Neural progenitor cell (in vitro differentiated cells): Measurements from ENCODE around the genes GPN3 and PHETA1.

- RAMPAGE, long total RNA = no peak
These were observed 33.0 kb upstream of the IFT81 start for GRCh38 chr12:110090823-110091866.

DNA sequence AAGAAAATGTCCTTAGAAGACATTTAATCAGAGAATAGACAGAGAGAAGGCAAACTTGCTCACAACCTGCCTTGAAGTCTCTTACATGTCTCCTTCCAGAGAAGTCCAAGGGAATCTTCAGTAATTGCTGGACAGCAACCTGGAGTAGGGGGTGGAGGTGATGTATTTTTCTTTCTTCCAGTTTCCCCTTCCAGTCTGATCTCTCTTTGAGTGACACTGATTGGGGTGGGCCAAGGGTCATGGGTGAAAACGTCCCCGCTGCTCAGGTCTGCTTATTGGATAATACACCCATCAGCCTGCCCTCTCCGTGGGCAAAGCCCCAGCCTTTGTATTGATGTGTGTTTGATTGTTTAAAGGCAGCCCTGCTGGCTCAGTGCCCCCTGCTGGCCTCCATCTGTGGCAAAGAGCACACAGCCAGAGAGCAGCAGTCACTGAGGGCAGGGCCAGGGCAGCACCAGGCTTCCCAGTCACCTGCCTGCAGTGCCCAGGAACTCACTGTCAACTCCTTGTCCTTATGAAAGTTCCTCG lies 35.7 kb upstream of the ATP2A2 start:
- RAMPAGE, long total RNA = no peak

DNA sequence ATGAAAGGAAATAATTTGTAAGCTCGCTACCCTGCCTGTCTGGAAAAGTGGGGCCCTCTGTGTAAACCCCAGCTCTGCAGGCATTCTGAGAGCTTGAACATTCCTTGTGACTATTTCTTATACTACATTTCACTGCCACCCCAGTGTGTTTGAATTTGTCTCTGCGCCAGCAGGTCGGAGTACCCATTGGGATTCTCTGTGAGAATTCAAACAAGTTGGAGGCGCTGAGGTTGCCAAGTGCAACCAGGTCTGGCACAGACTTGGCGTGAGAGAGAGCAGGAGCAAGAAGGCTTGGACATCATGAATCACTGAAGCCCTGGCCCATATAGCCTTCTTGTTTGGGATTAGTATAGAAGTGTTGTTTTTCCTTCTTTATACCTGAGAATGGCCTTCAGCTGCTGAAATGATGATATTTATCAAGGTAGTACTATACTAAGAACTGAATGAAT lies 33.0 kb upstream of the ATP2A2 start:
- RAMPAGE, long total RNA = no peak

DNA sequence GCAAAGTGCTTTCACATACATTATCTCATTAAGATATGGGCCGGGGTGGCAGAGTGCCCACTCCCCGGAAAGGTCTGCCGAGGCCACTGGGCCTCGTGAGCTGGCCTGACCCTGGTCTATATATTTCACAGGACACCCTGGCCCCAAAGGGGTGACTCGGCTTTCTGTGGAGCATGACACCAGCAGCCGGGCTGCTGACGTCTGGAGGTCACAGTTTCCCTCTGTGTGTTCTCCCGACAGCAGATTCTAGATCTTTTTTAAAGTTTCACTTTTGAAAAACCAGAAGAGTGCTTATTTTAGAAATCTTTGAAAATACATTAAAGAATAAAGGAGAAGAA lies 27.8 kb upstream of the ATP2A2 start:
- RAMPAGE, long total RNA = no peak

- RAMPAGE, long total RNA = no peak
These were observed 59.6 kb downstream of the ATP2A2 start for GRCh38 chr12:110340605-110341120.

- RAMPAGE, long total RNA = no peak
These were observed 54.0 kb downstream of the ANAPC7 start for GRCh38 chr12:110349210-110350199.

- RAMPAGE, long total RNA = no peak
These were observed 48.5 kb downstream of the ANAPC7 start for GRCh38 chr12:110355126-110355378.

GRCh38 chr12:110467850-110469034 lies at the start of gene GPN3:
GPN3 (minus strand) TSS chr12:110468257.
- RAMPAGE, long total RNA = start-site peak on the minus strand at chr12:110468228-110468250, 25 and 64 reads in 2 replicates

DNA sequence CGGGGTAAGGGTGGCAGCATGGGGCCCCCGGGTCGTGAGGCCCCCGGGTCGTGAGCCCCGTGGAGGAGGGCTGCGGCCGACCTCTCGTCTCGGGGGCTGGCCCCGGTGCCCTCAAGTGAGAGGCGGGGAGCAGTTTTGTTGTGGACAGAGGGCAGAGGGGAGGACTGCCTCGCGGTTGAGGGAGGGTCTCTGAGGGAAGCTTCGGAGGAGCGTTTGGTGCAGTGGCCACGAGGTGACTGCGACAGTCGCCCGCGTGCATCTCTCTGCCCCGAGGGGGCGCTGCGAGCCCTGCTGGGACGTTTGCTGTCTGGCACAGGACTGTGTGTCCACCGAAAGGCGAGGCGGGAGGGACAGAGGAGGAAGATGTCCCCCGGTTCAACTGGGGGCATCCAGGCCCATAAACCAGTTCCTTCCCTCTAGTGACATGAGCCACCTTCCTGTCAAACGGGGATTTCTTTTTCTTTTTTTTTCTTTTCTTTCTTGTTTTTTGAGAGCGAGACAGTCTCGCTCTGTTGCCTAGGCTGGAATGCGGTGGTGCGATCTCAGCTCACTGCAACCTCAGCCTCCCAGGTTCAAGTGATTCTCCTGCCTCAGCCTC lies 489 bp downstream of the FAM216A start:
- RAMPAGE, long total RNA = no peak

DNA sequence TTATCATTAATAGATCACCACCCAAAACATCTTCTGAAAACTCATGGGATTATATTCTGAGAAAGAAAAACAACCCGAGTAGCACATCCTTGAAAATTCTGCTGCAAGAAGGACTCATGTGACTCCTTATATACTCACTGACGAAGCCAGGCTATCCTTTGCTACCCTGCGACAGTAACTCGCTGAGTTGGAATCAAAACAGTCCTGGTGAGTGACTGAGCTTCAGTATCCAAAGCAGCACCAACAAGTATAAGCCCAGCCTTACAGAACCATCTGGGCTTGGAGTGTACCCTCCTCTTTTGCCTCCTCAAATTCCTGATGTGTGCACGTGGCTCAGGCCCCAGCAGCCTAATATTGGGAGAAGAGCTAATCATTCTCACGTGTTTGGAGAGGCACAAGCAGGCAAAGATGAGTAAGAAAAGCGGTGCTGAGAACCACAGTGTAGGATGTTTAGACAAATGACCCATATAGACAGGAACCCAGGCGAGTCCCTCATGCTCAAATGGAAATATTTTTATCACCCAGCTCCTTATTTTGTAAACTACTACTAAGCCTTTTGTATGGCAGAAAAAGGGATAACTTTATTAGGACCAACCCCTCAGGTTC lies 34.4 kb downstream of the PPTC7 start:
- RAMPAGE, long total RNA = no peak

DNA sequence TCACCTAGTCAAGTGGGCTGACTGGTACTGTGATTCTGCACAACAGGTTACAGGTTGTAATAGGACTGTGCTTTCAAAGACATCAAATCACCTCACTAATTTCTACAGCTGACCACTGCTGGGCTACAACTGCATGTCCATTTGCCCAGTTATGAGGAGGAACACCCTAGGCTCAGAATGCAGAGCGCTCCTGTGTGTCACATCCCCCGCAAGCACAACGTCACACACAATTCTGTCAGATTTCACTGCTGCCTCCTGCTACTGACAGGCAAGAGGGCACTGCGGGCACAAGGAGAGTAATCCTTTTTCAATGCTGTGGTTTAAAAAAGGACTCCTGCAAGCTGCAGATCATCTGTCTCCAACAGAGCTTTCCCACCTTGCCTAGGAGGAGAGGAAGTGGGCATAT lies 4.2 kb downstream of the PPP1CC start:
- RAMPAGE, long total RNA = no peak

GRCh38 chr12:111368866-111369332 lies at the start of gene PHETA1:
PHETA1 (minus strand) TSS chr12:111369095.
- RAMPAGE, long total RNA = no peak

DNA sequence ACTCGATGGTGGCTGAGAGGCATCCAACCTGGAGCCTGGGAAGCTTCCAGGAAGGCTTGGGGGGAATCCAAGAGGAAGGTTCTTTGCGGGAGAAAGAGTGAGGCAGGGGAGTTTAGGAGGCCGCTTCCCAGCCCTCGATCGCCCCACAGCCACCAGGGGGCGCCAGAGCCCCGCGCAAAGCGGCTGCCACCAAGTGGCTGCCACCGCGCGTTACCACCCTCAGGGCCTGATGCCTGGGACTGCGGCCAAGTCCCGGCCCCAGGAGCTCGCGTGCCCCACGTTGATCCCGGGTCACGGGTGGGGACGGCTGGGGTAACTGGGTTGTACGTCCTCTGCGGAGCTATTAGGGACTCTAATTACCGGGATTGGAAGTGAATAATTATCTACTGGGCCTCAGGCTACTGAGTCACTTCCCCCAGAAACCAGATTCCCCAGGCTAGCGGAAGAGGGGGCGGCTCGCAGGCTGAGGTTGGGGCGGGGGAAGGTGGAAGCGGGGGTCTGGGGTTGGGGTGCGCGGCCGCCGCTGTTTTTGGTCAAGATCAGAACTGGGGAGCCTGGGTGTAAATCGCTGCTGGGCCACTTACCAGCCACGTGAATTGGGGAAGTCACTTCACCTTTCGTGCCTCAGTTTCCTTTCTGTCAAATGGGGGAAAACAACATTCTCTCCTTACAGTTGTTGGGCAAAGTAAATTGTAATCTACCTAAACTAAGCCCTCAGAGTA lies 8.6 kb upstream of the SH2B3 start:
- RAMPAGE, long total RNA = no peak

- RAMPAGE, long total RNA = no peak
These were observed 34.4 kb downstream of the SH2B3 start for GRCh38 chr12:111439749-111440957.

- RAMPAGE, long total RNA = no peak
These were observed 2.2 kb downstream of the ATXN2 start for GRCh38 chr12:111596998-111597229.

DNA sequence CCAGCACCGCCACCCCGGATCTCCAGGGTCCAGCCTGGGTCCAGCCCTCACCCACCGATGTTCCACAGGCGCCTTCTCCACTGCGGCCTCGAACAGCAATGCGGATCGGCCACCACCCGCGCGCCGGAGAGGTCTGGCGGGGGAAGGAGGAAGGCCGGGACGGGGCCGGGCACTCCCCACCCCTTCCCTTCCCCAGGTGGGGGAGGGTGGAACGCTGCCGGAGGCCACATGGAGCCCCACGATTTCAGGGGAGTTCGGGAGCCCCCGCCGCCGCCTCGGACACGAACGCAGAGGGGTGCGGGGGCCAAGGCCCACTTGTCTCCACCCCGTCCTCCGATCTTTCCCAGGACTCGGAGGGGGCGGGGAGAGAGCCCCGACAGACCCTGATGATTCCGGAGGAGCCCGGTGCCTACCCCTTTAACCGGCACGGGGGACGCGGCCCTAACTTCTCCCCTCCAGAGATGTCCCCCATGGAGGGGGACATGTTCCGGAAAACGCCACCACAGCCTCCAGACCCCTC lies 1.2 kb downstream of the ATXN2 start:
- RAMPAGE, long total RNA = no peak

GRCh38 chr12:111635841-111637035 lies 37.1 kb upstream of the ATXN2 start:
- RAMPAGE, long total RNA = no peak

DNA sequence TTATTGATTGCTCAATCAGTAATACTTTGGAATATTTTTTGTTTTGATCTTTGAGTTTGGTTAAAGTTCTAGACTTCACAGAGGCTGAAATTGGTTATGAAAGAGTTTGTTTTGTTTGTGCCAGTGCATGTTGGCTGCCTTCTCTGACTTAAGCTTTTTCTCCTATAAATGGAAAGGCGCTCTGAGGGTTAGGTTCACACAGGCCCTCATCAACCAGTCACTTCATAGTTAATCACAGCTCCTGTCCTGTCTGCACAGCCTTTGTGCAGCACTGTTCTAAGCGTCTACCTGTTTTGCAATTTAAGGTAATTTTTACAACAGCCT lies 973 bp downstream of the ALDH2 start:
- RAMPAGE, long total RNA = no peak

DNA sequence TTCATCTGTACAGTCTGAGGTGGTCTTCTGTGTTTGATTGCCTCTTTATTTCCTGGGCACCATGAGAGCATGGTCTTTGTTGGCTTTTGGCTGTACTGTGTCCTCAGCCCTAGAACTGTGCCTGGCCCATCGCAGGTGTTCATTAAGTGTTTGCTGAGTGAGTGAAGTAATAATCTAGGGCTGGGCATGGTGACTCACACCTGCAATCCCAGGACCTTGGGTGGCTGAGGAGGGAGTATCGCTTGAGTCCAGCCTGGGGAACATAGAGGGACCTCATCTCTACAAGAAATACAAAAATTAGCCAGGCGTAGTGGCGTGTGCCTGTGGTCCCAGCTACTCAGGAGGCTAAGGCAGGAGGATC lies 13.9 kb downstream of the ALDH2 start:
- RAMPAGE, long total RNA = no peak

- RAMPAGE, long total RNA = no peak
These were observed 7.1 kb downstream of the TMEM116 start for GRCh38 chr12:112005688-112006406.